ENCODE measurements around the gene UGT2B11.

DNA sequence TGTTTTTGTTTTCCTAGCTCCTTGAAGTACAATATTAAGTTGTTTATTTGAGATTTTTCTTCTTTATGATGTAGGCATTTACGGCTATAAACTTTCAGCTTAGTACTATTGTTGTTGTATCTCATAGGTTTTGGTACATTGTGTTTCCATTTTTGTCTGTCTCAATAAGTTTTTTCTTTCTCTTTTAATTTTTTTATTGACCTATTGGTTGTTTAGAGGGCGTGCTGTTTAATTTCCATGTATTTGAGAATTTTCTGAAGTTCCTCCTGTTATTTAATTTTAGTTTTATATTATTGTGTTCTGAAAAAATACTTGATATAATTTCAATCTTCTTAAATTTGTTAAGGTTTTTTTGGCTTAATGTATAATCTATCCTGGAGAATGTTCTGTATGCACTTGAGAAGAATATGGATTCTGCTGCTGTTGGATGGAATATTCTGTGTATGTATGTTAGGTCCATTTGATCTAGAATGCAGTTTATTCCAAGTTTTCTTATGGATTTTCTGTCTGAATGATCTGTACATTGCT is 341.1 kb upstream of the IGFBP7 start:
- PRO-cap: no peak

GRCh38 chr4:60564933-60565265 is 635.2 kb upstream of the ADGRL3 start:
- PRO-cap: no peak

DNA sequence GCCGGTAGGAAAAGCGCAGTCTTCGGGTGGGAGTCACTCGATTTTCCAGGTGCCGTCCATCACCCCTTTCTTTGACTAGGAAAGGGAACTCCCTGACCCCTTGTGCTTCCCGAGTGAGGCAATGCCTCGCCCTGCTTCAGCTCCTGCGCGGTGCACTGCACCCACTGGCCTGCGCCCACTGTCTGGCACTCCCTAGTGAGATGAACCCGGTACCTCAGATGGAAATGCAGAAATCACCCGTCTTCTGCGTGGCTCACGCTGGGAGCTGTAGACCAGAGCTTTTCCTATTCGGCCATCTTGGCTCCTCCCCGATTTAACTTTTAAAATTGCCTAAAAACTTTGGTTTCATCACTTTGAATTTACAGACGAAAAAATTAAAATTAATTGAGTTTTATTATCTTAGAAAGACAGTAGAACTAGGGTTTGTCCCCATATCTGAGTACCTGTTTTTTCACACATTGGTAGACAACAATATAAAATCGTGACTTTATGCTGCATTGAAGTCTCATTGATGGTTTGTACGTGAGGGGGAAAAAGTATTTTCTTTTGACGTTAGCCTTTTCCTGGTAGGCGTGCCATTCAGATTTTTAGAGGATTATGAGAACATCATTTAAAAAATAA is 447.0 kb downstream of the ADGRL3 start:
- PRO-cap: no peak

DNA sequence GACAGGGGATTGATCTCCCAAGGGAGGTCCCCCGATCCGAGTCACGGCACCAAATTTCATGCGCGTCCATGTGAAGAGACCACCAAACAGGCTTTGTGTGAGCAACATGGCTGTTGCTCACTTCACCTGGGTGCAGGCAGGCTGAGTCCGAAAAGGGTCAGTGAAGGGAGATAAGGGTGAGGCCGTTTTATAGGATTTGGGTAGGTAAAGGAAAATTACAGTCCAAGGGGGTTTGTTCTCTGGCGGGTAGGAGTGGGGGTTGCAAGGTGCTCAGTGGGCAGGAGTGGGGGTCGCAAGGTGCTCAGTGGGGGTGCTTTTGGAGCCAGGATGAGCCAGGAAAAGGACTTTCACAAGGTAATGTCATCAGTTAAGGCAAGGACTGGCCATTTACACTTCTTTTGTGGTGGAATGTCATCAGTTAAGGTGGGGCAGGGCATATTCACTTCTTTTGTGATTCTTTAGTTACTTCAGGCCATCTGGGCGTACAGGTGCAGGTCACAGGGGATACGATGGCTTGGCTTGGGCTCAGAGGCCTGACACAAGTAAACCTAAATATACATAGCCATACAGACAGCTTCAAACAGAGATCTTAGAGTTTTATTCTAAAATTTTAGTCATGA is 569.5 kb downstream of the ADGRL3 start:
- PRO-cap: no peak

DNA sequence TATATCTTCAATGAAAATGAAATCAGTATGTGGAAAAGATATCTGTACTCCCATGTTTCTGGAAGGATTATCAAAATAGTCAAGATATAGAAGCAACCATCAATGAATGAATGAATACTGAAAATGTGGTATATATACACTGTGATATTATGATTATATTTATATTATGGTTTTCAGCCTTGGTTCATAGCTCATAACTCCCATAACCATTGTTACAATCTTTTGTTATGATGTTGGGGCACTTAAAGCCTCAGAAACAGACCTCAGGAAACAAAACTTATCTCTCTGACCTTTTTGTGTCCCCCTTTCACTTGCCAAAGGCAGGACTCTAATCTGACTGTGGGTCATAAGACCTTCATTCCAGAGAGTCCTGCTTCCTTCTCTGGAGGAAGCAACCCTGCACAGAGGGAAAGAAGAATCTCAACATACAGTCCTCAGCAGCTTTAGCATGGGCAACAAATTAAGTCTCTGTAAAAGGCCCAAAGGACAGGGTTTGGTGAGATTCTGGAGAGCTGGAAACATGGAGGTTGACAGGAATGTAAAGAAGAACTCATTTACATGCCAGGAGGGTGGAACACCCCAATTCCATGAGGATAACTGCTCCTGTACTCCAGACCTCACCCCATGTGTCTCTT is 933.4 kb downstream of the ADGRL3 start:
- PRO-cap: unidirectional peak, plus-strand start at position 402 of the sequence

DNA sequence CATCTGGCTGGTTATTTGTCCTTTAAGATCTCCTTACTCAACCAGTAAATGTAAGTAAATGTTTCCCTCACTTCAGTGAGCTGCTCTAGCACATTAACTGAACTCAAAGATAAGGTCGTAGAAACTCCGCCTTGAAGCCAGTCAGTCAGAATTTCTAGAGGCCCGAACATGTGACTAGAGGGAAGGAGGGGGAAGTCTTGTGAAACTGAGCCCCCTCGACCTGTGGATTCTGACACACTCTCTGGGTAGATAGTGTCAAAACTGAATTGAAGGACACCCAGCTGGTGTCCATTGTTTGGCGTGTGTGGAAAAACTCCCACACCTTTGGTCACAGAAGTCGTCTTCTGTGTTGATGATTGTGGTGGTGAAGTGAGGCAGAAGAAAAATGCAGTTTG is 933.9 kb downstream of the ADGRL3 start:
- PRO-cap: no peak

DNA sequence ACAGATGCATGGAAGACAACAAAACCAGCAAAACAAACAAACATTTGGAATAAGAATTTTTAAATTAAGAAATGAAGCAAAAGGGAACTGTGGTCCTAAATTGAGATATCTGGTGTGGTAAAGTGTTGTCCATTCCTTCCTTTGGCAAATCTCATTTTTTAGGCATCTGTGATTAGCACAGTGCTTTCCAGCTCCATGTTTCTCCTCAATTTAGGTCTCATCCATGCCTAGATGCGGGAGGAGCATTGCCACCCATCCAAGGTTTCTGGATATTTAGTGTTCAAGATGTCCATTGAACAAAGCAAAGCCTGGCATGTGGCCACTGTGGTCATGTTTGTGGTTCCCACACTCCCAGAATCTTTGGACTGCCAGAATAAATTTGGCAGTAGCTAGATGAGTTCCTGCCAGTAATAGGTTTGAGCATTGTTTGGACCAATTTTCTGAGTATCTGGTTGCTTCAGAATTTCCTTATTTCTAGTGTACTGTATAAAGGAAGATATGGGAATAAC is 1124.0 kb downstream of the ADGRL3 start:
- PRO-cap: no peak

GRCh38 chr4:64340439-64341184 is 68.6 kb downstream of the TECRL start:
- PRO-cap: unidirectional peak, plus-strand start at chr4:64340904

DNA sequence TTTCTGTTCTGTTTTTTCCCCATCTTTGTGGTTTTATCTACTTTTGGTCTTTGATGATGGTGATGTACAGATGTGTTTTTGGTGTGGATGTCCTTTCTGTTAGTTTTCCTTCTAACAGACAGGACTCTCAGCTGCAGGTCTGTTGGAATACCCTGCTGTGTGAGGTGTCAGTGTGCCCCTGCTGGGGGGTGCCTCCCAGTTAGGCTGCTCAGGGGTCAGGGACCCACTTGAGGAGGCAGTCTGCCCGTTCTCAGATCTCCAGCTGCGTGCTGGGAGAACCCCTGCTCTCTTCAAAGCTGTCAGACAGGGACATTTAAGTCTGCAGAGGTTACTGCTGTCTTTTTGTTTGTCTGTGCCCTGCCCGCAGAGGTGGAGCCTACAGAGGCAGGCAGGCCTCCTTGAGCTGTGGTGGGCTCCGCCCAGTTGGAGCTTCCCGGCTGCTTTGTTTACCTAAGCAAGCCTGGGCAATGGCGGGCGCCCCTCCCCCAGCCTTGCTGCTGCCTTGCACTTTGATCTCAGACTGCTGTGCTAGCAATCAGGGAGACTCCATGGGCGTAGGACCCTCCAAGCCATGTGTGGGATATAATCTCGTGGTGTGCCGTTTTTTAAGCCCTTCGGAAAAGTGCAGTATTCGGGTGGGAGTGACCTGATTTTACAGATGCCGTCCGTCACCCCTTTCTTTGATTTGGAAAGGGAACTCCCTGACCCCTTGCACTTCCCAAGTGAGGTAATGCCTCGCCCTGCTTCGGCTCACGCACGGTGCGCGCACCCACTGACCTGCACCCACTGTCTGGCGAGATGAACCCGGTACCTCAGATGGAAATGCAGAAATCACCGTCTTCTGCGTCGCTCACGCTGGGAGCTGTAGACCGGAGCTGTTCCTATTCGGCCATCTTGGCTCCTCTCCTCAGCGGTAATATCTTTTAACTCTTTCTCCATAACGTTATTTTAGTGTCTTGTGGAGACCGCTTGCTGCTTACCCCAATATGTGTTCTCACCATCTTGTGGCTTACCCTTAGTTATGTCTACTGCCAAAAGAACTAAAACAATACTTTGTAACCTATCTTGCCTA is 328.4 kb upstream of the EPHA5 start:
- PRO-cap: no peak

DNA sequence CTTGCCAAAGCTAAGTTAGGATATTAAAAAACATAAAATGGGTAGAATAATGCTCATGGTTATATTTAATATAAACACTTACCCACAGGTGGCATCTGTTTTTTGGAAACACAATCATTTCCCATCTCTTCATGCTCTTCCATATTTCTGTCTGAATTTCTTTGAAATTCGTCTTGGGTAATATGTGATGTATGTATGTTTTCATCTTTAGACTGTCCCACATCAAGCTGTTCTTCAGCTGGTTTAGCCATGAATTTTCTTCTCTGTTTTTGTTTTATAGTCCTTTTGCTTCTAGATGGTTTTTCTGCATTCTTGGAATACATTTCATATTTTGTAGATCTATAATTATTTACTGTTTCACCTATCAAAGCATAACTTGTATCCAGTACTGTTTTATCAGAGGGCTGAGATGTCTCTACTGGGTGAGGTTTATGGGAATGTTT is 31.3 kb downstream of the CENPC start:
- PRO-cap: no peak

DNA sequence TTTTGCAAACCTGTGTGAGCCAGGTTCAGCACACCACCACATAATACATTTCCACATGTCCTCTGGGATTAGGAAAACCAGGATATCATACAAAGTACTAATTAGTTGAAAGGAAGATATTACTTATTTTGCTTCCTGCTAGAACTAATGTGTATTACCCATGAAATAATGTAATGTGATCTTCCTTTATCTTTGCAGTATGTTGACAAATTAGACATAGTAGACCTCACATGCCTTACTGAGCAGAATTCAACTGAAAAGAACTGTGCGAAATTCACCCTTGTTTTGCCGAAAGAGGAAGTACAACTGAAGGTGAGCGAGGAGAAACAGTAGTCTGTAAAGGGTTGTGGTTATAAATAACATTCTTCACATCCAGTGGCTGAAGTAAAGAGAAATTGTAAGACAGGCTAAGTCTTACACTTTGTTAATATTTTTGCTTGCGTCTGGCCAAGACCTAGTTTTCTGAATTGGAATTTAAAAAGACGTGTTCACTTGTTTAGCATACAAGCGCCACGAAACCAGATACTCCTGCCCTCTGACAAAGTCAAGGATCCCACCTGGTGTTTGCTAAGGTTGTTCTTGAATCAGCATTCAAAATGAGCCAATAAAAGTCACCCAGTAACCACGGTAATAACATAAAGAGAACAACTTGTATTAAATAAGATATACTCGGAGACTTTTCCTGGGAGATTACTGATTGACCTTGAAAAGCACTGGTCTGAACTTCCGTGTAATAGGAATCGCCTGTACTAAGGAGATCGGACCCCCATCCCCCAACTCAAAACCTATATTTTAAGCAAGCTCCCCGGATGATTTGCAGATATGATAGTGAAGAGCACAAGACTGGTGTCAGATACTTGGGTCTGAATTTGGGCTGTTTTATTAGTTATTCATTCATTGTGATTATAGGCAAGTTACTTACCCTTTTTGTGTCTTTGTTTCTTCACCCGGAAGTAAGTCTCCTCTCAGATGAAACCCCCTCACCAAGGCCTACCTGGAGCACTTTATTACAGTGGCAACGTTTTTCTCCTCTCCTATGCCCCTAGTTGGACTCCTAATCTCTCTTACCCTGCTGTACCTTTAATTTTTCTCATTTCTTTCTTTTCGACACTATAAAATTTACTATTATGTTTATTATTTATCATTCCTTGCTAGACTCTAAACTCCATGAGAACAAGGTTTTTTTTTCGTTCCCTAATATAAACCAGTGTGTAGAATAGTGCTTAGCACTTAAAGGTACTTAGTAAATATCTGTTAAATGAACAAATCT is 17.1 kb downstream of the STAP1 start:
- PRO-cap: no peak

- PRO-cap: no peak
Observed at GRCh38 chr4:68313345-68313622, 36.6 kb downstream of the YTHDC1 start.

- PRO-cap: no peak
Observed at GRCh38 chr4:68566269-68566721, 9.8 kb downstream of the UGT2B17 start.

DNA sequence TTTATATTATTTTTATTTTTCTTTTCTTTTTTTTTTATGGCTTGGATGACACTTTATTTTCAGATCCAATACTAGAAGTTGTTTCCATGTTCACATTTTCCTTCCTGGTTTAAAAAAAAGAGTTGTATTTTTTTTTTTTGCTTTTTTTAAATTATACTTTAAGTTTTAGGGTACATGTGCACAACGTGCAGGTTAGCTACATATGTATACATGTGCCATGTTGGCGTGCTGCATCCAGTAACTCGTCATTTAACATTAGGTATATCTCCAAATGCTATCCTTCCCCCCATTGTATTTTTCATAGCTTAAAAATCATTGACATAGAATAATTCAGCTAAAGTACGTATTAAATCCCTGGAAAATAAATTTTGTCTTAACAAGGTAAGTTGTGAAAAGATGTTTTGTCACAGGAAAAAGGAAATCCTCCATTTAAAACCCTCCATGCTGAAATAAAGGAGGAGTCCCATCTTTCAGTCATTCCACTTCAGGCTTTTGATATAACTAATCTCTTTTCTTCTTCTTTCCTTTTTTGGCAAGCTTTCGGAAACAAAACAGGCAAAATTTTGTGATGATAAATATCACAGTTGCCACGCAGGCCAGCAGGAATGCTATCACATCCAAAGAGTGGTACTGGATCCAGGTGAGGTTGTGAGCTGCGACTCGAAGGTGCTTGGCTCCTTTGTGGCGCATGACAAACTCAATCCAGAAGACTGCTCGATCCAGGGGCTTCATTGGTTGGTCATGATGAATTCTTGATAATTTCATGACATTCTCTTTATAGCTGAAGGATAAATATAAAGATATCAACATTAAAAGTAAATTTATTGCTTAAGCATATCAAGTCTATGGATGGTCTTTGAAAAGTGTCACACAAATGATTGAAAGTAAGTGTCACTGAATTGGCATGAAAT is 23.6 kb downstream of the UGT2B15 start:
- PRO-cap: no peak

GRCh38 chr4:68880914-68881190 is 65.1 kb downstream of the UGT2B10 start:
- PRO-cap: no peak

DNA sequence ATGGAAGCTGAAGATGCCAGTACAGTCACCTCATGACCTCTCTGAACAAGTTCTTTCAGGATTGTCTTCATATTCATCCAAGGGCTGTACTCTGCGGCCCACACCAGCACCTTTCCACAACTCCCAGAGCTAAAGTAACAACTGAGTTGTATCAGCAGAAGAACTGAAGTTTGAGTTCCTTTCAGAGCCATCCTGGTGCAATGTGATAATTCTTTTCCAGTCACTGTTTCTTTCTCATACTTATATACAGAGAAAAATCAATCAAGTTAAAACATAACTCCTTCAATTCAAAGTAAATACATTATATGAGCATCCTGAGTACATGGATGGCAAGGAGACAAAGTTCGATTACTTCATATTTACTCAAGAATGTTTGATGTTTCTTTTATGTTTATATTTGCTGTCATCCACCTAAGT is 68.6 kb upstream of the UGT2A3 start:
- PRO-cap: no peak

GRCh38 chr4:69214465-69214825 is at the start of gene UGT2B11:
Gene UGT2B11 (minus strand): TSS chr4:69214748.
- PRO-cap: no peak

- PRO-cap: no peak
Observed at GRCh38 chr4:69331168-69331632, 50.9 kb downstream of the UGT2B28 start.

GRCh38 chr4:69663742-69664116 is 10.7 kb upstream of the UGT2A1 start:
- PRO-cap: no peak

- PRO-cap: no peak
Observed at GRCh38 chr4:69713378-69714011, 46.9 kb downstream of the SULT1B1 start.

Measured in left cardiac atrium (tissue), 1 donor.